ENCODE data around the genes BMP4, CNIH1 and TBPL2.

GRCh38 chr14:53956397-53957275, at the start of gene BMP4:
Gene BMP4 (minus strand): TSS chr14:53956825.
- PRO-cap, 2 experiments = no peak in any of the 2 experiments

DNA sequence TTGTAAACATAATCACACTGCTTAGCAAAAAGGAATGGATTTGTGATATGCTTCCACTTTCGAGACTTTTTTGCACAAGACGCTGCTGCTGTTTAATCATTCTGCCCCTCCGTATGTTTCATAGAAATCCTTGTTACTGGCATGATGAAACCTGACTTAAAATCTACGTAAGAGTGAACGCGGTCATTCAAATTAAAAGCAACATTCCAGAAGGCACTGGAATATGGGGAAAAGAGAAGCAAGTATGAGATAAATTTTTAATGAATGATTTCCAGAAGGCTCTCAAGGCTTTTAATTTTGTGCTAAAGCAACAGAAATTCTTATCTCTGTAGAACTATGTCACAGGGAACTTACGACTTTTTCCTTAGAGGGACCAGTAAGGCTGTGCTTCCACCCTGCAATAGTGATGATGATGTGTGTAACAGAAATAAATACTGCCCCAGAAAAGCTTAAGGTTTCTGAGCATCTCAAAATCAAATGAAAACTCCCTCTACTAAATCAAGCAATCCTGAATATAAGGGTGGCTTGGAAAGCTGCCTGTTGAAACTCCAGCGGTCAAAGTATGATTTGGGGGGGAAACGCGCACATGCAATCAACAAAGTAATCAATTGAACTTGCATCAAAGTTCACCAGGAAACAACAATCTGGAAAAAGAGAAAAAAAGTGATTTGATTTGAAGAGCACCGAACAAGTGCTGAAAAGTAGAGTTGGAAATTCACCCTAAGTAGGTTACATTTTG, 939 bp downstream of the CNIH1 start:
- PRO-cap, 2 experiments = no peak in any of the 2 experiments

DNA sequence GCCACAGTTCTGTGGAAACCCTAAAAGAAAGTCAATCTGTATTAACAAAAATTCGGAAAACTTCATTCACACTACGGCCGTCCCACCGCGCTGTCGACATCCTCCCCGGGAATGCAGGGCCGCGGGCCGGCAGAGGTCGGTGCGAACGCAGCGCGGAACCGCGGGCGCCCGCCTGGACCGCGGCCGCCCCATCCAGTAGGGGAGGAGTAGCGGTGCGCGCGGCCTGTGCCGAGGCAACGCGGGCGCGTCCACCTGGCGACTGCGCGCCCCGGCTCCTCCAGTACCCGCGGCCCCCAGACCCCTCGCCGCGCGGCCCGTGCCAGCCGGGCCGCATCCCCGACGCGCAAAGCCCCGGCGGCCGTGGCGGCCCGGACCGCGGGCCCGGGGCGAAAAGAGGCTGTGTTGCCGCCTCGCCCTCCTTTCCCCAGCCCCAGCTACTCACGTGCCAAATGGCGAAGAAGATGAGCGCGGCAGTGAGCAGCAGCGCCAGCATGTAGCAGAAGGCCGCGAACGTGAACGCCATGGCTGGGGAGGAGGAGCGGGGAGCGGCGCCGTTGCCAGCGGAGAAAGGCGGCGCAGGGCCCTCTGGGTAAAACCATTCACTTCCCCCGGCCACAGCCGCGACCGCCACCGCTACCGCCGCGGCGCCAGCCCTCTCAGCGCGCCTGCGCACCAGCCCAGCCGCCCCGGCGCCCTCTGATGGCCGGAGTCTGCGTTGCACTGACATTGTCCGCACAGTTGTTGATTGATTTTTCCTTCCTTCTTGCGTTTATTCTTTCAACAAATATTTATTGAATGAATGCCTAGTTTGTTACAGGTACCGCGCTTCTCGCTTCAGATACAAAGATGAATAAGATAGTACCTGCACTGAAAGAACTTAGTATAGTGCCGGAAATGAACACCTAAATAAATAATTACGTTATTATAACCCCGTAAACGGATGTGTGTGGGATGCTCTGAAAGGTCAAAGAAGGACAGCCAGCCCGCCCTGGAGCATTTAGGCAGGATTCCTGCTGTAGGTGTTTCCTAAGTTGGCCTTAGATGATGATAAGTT, at the start of gene CNIH1:
Gene CNIH1 (minus strand): TSS at position 570 of the 1,054 bp plus-strand sequence.
- PRO-cap, 2 experiments = peak in 2 of 2 experiments; most common plus-strand start position 280 of the sequence (in 2); most common minus-strand start position 197 of the sequence (in 2)

- PRO-cap, 2 experiments = no peak in any of the 2 experiments
Measured at GRCh38 chr14:54493262-54493840, 4.6 kb upstream of the GMFB start.

- PRO-cap, 2 experiments = no peak in any of the 2 experiments
Measured at GRCh38 chr14:54574141-54574543, 7.2 kb downstream of the SAMD4A start.

GRCh38 chr14:54574544-54575015, 7.7 kb downstream of the SAMD4A start:
- PRO-cap, 2 experiments = no peak in any of the 2 experiments

- PRO-cap, 2 experiments = no peak in any of the 2 experiments
Measured at GRCh38 chr14:54637159-54637633, 70.3 kb downstream of the SAMD4A start.

- PRO-cap, 2 experiments = peak in 1 of 2 experiments; most common plus-strand start chr14:54670129 (in 1)
Measured at GRCh38 chr14:54669553-54670467, 102.9 kb downstream of the SAMD4A start.

DNA sequence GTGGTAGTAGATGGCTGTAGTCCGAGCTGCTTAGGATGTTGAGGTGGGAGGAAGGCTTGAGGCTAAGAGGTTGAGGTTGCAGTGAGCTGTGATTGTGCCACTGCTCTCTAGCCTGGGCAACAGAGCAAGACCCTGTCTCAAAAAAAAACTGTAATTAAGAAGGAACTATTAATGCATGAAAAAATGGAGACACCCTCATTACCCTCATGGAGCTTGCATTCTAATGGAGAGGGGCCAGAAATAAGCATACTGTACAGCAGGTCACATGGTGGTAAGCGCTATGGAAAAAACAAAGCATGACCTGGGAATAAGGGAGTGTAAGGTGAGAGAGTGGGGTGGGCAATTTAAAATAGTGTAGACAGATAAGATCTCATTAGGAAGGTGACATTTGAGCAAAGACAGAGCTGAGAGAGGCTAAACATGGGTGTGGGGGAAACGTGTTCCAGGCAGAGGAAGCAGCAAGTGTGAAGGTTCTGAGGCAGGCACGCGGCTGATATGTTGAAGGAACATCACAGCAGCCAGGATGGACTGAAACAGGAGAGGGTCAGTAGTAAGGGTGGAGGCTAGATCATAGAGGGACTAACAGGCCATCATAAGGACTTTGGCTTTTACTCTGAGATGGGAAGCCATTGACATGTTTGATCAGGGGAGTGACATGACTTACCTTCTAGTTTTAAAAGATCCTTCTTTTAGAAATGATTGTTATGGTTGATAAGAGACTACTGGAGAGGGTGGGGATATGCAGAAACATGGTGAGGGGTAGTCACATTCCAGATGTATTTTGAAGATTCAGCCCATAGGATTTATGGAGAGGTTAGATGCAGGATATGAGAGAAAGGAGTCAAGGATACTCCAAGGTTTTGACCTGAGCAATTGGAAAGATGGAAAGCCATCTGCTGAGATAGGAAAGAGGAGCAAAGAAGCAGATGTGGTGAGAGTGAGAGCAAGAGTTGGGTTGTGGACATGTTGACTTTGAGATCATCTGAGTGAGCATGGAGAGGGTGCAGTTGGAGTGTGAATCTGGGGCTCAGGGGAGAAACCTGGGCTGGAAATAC, 126.9 kb downstream of the SAMD4A start:
- PRO-cap, 2 experiments = no peak in any of the 2 experiments

DNA sequence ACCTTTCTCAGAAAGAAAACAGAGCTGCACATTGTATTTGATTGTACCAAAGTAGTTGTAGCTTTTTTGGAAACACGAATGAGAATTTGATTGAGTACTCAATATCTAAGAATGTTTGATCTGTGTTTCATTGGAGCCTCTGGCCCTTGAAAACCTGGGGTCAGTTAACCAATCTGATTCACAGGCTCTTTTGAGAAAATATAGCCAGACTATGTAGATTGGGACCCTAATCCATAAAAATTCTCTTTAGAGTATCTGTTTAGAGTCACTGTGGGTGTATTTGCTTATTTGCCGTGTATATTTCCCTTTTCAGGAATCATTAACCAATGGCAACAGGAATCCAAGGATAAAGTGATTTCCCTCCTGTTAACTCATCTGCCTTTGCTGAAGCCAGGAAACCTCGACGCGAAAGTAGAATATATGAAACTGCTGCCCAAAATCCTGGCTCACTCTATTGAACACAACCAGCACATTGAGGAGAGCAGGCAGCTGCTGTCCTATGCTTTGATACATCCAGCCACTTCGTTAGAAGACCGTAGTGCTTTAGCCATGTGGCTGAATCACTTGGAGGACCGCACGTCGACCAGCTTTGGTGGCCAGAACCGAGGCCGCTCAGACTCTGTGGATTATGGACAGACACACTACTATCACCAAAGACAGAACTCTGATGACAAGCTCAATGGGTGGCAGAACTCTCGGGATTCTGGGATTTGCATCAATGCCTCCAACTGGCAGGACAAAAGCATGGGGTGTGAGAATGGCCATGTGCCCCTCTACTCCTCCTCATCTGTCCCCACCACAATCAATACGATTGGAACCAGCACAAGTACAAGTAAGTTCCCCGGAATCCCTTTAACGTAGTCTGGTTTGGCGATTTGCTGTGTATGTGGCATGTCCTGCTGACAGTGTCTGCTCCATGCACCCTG, 135.1 kb downstream of the SAMD4A start:
- PRO-cap, 2 experiments = no peak in any of the 2 experiments

- PRO-cap, 2 experiments = no peak in any of the 2 experiments
Measured at GRCh38 chr14:54837696-54837886, 65.0 kb downstream of the GCH1 start.

DNA sequence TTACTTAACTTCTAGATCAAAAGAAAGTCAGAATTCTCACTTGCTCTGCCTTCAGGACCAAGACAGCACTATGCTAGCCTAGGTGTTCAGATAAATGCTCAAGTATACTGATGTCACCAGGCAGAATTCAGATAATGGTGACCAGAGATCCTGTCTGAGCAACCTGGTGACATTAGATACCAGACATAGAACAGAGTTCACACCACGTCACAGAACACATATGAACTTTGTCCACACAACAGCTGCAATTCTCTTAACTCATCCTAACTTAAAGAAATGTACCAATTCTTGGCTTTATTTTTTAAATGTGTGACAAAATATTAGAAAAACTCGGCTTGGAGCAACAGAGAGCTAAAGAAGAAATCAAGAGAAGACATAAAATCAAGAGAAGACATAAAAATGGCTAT, 58.1 kb downstream of the GCH1 start:
- PRO-cap, 2 experiments = no peak in any of the 2 experiments

GRCh38 chr14:55068304-55069425, 17.2 kb downstream of the MAPK1IP1L start:
- PRO-cap, 2 experiments = peak in 1 of 2 experiments; most common plus-strand start chr14:55068629 (in 1)

DNA sequence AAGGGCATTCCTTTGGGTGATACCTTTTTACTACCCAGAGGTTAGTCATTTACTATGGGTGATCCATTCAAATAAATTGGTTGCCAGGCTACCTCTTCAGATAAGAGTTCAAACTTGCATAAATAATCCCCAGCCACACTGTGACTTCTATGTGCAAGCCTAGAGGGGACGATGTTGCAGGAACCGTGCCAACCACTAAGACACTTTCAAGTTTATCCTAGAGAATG, 1.4 kb upstream of the LGALS3 start:
- PRO-cap, 2 experiments = no peak in any of the 2 experiments

GRCh38 chr14:55332388-55333052, 61.3 kb downstream of the FBXO34 start:
- PRO-cap, 2 experiments = peak in 1 of 2 experiments; most common plus-strand start chr14:55332895 (in 1)

DNA sequence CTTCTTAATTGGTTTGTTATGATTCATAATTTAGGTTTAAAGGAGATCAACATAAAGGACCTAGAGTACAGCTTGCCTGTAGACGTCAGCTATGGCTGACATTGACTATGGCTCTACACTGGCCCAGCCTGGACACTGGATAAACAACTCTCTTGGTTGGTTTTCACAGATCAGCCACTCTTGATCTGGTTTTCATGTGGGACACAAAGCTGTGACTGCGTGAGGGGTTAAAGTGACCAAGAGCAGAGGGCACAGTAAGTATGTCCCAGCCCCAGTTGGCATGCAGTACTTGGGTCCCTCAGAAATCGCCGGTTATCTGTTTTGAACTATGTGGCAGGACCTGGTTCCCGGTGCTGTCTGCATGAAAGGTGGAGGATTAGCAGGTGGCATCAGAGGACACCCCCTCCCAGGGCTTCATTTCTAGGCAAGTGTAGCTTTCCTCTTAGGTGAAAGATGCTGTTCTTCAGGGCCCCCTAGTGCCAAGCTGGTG, 57.3 kb downstream of the ATG14 start:
- PRO-cap, 2 experiments = no peak in any of the 2 experiments

DNA sequence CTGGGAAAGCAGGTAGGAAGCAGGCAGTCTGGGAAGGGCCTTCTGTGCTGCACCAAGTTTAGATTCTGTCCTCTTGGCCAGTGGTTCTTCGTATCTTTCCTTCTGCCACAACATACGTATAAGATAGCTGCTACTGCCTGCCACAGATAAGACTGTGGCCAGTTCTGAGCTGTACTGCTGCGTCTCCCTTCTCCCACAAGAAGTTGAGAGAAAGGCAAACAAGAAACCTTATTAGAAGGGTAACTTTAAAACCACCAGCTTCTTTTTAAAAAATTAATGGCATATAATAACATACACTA, 27.8 kb downstream of the ATG14 start:
- PRO-cap, 2 experiments = no peak in any of the 2 experiments

GRCh38 chr14:55440315-55440841, at the start of gene TBPL2:
Gene TBPL2 (minus strand): TSS chr14:55440616.
- PRO-cap, 2 experiments = no peak in any of the 2 experiments

- PRO-cap, 2 experiments = no peak in any of the 2 experiments
Measured at GRCh38 chr14:55646879-55647256, 66.9 kb downstream of the KTN1 start.

GRCh38 chr14:56148588-56148894, 30.3 kb downstream of the PELI2 start:
- PRO-cap, 2 experiments = no peak in any of the 2 experiments